ENCODE measurements around the genes ZNF583, ZNF274 and ZNF324.

- PRO-cap, result no peak
These were observed 11.3 kb downstream of the EDDM13 start for GRCh38 chr19:56283691-56284467.

GRCh38 chr19:56404175-56404723 is at the start of gene ZNF583:
TSS of gene ZNF583 (plus strand) at chr19:56404332.
- PRO-cap, result bidirectional peak, plus-strand start at chr19:56404332, minus-strand start at chr19:56404264

- PRO-cap, result no peak
These were observed 464 bp upstream of the ZNF470 start for GRCh38 chr19:56566754-56567253.

GRCh38 chr19:56966106-56966810 is 125.7 kb upstream of the PEG3 start:
- PRO-cap, result no peak

DNA sequence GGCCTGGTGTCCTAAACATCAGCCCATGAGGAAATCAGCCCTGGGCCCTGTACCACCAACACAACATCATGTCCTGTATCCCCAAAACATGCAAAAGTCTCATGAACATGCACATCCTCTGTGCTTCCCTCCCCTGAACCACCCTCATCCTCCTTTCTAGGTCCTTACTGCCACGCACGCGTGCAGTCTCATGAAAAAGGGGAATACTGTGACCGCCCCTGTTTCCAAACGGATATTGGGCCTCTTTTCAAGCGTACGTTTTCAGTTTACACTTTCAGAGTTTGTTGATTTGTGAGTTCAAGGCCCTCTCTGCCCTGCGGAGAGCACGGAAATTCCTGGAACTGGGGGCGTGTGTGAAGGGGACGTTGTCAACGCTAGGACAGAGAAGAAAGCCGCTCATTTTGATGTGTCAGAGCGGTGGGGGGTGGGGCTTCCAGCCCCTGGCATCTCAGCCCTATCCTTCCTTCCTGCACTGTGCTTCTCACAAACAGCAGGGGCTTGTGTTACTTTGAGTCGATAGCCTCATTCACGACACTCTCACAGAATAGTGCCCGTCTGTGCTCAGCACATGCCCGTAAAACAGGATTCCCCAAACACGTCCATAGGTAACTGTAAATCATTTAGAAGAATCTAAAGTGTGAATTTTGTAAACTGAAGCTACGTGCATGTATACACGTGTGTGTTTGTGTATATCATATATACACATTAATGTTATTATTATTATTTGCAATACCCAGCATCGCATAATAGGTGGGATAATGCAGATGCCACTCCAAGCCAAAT is 137.6 kb upstream of the PEG3 start:
- PRO-cap, result no peak

DNA sequence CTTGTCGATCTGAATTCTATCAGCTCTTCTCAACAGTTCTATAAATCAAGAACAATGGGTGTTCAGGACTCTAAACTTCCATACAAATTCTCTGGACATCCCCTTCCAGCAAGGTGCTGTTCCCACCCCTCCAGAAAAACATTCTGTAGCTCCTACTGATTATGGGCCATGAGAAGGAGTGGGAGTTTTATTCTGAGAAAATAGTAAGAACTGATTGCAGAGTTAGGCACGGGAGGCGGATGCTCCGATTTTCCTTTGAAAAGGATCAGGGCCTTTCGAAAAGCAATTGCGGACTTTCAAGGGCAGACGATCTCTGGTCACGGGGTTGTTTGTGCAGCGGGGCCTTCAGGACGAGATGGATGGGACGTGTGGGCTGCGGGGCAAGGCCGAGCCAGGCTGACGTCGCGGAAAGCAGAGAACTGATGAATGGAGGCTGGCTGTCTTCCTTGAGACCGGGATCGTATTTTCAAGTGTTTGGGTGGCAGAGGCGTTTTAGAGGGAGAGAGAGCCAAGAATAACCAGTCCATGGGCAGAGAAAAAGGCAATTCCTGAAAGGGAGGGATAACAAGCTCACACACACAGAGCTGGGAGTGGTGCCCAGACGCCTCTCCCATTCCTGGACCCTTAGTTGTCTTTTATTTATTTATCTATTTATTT is 139.0 kb upstream of the USP29 start:
- PRO-cap, result no peak

DNA sequence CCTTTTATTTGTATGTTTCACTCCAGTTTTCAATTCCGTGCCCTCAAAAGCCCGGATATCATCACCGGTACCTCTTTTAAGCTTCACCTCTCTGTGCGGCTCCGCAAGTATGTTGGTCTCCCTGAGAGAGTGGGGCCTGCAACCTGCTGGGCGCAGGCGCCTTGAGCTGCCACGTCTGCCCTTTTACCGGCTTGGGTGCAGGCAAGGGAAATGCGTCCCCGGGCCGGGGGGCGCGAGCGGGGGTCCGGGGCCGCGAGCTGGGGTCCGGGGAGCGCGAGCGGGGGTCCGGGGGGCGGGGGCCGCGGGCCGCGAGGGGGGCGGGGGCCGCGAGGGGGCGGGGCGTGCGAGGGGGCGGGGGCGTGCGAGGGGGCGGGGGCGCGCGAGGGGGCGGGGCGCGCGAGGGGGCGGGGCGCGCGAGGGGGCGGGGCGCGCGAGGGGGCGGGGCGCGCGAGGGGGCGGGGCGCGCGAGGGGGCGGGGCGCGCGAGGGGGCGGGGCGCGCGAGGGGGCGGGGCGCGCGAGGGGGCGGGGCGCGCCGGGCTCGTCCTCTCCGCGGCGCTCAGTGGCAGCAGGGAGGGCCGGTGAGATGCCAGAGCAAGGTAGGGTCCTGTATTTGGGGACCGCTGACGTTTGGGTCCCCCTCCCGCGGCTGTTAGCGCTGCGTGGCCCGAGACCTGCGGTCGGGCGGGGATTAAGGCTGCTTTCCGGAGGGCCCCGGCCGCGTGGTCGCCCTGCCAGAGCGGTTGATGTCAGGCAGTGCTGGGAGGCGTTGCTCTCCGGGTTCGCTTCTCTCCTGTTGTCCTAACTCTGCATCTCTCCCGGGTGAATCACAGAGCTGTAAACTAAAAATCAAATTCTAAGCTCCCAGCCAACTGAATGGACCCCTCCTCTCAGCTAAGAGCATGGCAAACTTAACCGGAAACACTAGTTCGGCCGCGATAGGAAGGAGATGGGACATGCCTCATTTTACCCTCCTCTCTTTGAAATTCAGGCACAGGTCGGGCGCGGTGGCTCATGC is 4.7 kb upstream of the DUXA start:
- PRO-cap, result bidirectional peak, plus-strand start at position 560 of the sequence, minus-strand start at position 285 of the sequence

DNA sequence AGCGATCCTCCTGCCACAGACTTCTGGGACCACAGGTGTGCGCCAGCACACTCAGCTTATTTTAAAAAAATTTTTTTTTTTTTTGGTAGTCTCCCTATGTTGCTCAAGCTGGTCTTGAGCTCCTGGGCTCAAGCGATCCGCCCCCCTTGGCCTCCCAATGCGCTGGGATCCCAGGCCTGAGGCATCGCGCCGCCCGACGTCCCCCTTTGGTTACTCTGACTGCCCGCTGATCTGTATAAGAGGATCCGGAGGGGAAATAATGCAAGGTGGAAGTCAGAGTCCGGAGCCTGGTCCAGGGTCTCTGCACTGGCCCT is 498 bp upstream of the ZNF805 start:
- PRO-cap, result no peak

DNA sequence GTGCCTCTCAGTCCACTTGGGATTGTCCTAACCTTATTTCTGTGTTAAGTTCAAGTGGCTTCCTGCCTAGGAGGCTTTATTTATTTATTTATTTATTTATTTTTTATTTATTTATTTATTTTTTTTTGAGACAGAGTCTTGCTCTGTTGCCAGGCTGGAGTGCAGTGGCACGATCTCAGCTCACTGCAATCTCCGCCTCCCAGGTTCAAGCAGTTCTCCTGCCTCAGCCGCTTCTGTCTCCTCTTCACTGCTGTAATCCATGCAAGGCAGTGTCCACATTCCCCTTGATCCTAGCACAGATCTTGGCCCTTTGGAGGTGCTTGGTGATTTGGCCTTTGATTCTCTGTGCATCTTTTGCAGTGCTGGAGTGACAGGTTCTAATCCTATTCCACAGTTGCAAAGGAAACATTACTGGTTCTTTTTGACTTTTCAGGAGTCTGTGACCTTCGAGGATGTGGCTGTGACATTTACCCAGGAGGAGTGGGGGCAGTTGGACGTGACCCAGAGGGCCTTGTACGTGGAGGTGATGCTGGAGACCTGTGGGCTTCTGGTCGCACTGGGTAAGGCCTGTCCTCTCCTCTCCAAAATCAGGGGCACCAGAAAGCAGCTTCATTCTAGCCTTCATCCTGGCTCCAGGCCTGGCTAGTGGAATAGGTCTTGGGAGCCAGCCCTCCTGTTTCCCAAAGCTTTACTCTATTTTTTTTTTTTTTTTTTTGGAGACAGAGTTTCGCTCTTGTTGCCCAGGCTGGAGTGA is 4.0 kb downstream of the ZNF460 start:
- PRO-cap, result no peak

DNA sequence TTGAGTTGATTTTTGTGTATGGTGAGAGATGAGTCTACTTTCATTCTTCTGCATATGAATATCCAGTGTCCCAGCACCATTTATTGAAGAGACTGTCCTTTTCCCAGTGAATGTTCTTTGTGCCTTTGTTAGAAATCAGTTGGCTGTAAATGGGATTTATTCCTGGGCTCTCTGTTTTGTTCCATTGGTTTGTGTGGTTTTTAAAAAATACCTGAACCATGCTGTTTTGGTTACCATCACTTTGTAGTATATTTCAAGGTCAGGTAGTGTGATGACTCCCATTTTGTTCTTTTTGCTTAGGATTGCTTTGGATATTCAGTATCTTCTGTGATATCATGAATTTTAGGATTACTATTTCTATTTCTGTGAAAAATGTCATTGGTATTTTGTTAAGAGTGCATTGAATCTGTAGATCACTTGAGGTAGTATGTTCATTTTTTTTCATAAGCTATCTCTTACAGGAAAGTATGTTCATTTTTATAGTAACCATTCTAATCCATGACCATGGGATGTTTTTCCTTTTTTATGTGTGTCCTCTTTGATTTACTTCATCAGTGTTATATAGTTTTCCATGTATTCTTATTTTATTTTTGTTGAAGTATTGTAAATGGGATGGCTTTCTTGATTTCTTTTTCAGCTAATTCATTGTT is 14.9 kb downstream of the ZNF460 start:
- PRO-cap, result no peak

- PRO-cap, result no peak
These were observed 1.0 kb downstream of the ZNF211 start for GRCh38 chr19:57633811-57634560.

DNA sequence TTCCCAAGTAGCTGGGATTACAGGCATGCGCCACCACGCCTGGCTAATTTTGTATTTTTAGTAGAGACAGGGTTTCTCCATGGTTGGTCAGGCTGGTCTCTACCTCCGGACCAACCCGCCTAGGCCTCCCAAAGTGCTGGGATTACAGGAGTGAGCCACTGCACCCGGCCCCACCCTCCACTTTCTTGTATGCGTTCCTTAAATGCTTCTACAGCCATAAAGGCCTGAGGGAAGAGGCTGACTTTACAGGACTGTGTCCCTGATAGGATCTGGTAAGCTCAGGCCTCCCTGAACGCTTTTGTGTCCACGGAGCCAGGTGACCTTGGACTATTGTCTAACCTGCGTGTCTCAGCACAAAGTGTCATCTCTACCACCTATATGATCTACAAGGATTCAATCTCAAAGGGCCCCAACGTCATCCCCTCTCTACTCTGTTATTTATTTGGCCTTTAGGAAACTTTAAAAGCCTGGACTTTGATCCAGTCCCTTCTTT is 803 bp downstream of the ZNF552 start:
- PRO-cap, result unidirectional peak, minus-strand start at position 271 of the sequence

DNA sequence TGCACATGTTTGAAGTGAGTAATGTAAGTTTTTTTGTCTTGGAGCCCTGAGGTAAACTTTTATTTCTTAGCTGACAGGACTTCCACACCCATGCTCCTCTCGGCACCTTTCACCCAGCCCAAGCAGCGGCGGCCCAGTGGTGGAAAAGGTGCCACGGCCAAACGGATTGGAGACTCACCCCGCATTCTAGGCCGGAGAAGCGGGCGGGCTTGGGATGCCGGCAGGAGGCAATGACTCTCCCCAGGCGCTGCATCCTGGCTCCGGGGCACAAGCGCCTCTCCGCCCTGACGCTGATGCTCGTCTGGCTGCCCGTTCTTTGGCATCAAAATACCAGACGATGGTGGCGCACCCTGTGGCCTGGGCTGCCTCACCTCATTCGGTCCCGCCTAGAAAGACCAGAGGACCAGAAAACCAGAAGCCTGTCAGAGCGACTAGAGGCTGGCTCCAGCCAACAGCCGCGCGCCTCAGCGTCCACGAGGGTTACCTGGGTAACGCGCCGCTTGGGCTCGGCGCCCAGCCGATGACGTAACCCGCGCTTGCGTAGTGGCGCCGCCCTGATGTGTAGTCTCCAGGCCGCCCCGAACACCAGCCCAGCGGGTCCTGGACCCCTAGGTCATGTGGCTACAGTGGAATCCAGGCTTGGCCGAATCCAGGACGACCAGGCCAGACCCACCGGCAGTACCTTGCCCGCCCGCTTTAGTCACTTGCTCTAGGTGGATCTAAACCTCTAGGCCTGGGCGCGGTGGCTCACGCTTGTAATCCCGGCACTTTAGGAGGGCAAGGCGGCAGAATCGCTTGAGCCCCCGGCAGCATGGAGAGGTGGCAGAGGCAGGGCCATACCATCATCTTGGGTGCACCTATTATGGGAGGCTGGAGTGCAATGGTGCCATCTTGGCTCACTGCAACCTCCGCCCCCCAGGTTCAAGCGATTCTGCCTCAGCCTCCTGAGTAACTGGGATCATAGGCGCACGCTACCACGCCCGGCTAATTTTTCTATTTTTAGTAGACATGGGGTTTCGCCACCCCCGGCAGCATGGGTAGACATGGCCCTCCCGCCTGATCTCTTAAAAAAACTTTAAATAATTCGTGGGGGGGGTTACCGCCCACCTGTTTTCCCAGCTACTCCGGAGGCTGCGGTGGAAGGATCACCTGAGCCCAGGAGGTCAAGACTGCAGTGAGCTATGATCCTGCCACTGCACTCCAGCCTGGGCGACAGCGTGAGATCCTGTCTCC is 7.1 kb upstream of the ZNF606 start:
- PRO-cap, result bidirectional peak, plus-strand start at position 564 of the sequence, minus-strand start at position 475 of the sequence

DNA sequence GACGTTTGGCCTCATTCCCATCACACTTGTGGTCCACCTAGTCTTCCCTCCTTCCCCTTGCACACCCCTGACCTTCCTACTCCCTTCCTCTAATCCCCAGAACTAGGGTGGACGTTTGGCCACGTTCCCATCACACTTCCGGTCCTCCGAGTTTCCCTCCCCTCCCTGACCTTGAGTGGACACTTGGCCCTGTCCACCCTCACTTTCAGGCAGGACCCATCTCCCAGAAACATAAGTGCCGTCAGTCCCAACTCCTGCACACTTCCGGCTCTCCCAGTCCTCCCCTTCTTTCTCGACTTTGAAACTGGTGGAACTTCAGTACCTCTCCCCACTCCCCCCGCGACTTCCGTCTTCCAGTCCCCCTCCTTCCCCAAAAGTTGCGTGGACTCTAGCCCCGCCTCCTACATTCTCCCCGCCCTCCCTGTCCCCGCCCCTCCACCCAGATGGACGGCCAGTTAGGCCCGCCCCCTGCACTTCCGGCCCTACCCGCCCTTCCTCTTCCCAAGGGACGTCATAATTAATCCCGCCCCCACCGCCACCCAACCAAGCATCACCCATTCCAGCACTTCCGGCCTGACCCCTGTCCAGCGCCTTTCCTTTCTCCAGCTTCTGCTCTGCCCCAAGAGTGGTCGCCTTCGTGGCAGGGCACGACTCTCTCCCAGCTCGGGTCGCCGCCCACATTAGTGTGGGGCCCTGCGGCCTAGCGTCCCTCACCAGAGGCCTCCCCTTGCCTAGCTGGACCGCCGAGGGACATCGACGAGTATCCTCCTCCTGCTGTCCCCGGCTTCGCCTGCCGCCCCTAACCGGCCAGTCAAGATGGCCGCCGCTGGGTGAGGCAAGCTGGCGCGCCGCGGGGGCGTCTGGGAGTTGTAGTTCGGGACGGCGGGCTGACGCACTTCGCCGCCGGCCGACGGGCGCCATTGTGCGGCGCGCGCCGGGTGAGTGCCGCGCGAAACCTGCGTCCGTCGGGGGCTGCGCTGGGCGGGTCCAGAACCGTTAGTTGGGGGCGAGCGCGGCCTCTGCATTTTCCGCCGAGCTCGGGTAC is at the start of gene ZNF274:
ZNF274 (plus strand) TSS at position 557 of the 1,045 bp plus-strand sequence.
- PRO-cap, result bidirectional peak, plus-strand start at position 565 of the sequence, minus-strand start at position 345 of the sequence; bidirectional peak, plus-strand start at position 920 of the sequence, minus-strand start at position 792 of the sequence

GRCh38 chr19:58357175-58357602 is 3.9 kb upstream of the A1BG start:
- PRO-cap, result no peak

GRCh38 chr19:58394470-58394870 is 986 bp upstream of the RNF225 start:
- PRO-cap, result no peak

- PRO-cap, result no peak
These were observed 744 bp downstream of the RNF225 start for GRCh38 chr19:58396048-58396751.

DNA sequence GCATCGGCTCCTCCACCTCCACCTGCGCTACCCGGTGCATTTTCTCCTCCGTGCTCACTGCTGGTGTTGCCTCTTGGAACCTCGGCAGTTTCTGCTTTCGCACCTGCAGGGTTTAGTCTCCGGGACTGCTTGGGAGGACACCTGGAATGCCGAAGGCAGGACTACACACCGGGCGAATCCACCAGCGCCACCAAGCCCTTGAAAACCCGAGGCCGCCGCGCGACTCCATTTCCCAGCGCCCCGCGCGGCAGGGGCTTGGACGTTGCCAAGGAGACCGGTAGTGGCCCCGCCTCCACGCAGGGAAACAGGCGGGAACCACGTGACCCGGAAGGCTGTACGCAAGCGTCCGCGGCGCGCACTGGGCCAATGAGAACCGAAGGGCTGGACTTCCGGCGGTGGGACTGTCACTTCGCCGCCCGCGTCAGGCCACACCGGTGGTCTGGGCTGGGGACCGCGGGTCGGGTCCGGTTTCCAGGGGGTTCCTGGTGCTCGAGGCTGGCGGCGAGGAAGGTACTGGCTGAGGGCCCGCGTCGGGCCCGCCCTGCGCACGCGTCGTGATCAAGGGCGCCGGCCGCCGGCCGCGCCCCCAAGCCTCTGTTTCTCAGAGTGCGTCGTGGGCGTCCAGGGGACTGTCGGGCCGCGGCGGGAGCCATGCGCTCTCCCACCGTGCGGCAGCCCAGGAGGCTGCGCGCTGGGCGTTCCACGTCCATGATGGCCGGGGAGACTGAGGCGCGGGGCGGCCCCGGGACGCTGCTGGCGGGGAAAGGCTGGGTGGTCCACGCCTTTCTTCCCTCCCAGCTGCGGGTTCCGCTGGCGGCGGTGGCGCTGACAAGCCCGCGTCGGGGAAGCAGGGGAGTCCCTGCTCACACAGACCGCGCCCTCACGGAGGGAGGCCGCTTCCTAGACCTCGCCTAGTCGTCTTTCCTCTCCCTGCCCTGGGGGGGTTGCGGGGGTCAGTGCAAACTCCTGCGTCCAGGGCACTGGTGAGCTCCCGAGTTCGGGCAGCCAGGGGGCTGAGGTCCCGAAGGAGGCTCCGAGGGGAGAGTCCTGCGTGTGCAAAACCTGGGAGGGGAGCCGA is at the start of gene ZNF324:
ZNF324 (plus strand) TSS at position 407 of the 1,078 bp plus-strand sequence.
- PRO-cap, result bidirectional peak, plus-strand start at position 429 of the sequence, minus-strand start at position 93 of the sequence; unidirectional peak, plus-strand start at position 604 of the sequence

DNA sequence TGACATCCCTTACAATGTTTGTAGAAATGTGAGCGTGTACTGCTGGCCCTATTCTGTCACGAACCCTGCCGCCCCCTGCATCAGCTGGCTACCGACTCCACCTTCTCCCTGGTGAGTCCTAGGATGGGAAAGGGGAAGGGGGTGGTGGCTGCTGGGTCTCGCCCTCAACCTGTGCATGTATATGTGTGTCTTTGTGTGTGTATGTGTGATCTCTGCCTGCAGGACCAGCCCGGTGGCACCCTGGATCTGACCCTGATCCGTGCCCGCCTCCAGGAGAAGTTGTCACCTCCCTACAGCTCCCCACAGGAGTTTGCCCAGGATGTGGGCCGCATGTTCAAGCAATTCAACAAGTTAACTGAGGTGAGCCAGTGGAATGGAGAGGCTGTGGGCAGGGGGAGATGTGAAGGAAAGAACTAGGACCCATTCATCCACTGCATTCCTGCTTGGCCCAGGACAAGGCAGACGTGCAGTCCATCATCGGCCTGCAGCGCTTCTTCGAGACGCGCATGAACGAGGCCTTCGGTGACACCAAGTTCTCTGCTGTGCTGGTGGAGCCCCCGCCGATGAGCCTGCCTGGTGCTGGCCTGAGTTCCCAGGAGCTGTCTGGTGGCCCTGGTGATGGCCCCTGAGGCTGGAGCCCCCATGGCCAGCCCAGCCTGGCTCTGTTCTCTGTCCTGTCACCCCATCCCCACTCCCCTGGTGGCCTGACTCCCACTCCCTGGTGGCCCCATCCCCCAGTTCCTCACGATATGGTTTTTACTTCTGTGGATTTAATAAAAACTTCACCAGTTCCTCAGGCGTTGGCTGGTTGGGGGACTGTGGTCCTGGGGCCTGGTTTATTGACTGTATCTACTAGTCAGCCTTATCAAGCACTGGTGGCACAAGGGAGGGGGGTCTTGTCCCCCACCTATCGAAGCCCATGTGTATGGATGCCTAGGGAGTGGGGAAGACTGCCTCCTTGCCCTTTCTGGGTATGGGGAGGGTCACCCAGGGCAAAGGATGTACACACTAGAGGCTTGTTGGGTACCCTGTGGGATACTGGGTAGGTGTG is 4.7 kb downstream of the CHMP2A start:
- PRO-cap, result no peak

GRCh38 chr19:58571598-58572040 is 1.5 kb downstream of the MZF1 start:
- PRO-cap, result no peak